Urinary bladder (tissue), 3 donors: ENCODE results near the gene TOR1B.

- PRO-cap, result no peak
- RAMPAGE, long total RNA, result no peak
Measured at GRCh38 chr9:129193533-129194163, 15.6 kb upstream of the IER5L start.

- PRO-cap, result bidirectional peak, plus-strand start at chr9:129409023, minus-strand start at chr9:129408898
- RAMPAGE, long total RNA, result no peak
Measured at GRCh38 chr9:129408692-129409444, 212.0 kb downstream of the C9orf50 start.

GRCh38 chr9:129480019-129480630 is 140.8 kb downstream of the C9orf50 start:
- PRO-cap, result no peak
- RAMPAGE, long total RNA, result no peak

DNA sequence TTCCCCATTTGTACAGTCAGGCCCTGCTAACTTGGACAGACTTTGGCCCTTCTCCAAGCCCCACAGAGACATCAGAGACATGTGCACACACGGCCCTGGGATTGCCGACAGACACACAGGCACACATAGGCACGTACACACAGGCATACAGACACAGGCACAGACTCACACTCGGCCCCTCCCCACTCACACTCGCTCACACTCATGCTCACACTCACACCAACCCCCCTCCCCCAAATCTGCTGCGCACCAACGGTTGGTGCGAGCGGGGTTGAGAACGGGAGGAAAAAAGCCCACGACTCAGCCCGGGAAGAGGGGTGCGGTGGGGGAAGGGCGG is 133.0 kb downstream of the C9orf50 start:
- PRO-cap, result bidirectional peak, plus-strand start at position 86 of the sequence, minus-strand start at position 113 of the sequence
- RAMPAGE, long total RNA, result no peak

- PRO-cap, result unidirectional peak, minus-strand start at chr9:129490692
- RAMPAGE, long total RNA, result no peak
Measured at GRCh38 chr9:129490560-129490963, 130.3 kb downstream of the C9orf50 start.

- PRO-cap, result unidirectional peak, plus-strand start at chr9:129493531
- RAMPAGE, long total RNA, result no peak
Measured at GRCh38 chr9:129493118-129493904, 127.6 kb downstream of the C9orf50 start.

DNA sequence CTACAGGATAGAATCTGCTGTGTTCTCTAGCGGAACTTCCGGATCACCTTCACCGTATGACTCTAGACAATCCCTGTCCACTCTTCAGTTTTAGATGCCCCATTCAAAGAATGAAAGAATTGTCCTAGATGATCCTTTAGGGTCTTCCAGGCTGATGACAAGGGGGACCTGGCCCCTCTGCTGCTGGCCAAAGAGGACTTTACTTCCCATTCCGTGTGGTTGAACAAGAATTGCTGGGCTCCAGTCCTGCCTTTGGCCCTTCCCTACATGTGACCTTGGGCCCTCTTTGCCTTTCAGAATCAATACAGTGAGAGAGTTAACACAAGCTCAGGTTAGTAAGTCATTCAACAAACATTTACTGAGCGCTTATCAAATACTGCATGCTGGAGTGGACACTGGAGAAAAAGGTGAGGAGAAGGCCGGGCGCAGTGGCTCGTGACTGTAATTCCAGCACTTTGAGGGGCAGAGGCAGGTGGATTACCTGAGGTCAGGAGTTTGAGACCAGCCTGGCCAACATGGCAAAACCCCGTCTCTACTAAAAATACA is 113.1 kb downstream of the C9orf50 start:
- PRO-cap, result no peak
- RAMPAGE, long total RNA, result no peak

GRCh38 chr9:129561560-129562075 is 59.3 kb downstream of the C9orf50 start:
- PRO-cap, result no peak
- RAMPAGE, long total RNA, result no peak

- PRO-cap, result no peak
- RAMPAGE, long total RNA, result no peak
Measured at GRCh38 chr9:129570382-129571098, 50.4 kb downstream of the C9orf50 start.

DNA sequence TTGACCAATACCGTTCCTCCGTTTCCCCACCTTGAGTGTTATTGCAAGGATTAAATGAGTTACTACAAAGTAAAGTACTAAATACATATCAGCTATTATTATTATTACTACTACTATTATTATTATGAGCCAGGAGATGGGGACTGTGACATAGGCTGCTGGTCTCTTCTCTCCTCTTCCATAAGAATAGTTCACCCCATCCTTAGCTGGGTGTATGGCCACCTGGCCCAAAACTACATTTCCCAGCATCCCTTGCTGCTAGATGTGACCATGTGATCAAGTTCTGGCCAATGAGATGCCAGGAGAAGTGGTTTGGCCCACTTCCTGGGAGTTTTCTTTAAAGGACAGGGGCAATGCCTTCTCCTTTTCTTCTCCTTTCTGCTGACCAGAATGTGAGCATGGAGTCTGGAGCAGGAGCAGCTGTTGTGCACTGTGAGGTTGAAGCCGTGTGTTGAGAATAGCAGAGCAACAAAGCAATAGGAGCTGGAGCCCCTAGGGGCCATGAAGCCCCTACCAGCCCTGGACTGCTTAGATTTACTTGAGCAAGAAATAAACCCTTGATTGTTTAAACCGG is 36.8 kb downstream of the C9orf50 start:
- PRO-cap, result no peak
- RAMPAGE, long total RNA, result no peak

- PRO-cap, result unidirectional peak, minus-strand start at chr9:129613557; unidirectional peak, minus-strand start at chr9:129613591
- RAMPAGE, long total RNA, result no peak
Measured at GRCh38 chr9:129613364-129613955, 7.4 kb downstream of the C9orf50 start.

DNA sequence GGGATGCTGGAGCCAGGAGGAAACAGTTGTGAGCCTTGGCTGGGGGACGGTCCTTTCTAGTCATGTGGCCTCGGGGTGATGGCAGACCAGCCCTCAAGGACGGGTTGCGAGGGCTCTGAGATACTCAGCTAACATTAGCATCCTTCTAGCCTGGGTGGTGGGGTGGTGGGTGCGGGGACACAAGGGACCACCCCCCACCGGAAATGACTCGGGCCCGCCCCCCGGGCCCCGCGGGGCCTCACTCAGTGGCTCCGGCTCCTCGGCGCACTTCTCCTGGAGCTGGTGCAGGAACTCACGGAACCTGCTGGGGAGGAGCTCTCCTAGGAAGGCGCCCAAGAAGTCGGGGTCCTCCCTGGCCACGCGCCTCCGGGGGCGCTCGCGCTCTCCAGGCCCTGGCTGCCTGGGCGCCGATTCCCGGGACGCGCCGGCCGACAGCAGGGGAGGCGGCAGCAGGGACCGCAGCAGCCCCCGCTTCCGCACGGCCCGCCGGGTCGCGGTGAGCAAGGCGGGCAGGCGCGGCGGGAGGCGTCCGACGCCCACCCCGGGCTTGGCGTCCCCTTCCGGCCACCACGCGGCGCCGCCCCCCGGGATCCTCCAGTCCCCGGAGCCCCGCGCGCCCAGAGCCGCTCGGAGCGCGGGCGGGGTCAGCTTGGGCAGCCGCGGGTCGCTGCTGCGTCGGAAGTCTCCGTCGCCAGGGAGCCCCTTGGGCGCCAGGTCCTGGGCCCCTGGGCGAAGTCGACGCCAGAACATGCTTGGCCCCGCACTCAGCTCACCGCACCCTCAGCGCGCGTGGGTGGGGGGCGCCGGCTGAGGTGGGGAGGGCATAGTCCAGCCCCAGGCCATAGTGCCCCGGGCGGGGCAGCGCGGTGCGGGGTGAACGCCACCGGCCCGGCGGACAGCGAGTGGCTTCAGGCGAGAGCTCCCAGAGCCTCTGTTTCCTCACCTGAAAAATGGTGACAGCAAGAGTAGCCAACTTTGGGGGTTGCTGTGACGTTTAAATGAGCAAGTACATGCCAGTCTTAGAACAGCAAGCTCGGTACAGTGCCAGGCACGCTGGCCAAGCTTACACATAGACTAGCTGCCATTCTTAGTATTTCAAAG is 726 bp downstream of the C9orf50 start:
- PRO-cap, result no peak
- RAMPAGE, long total RNA, result no peak

DNA sequence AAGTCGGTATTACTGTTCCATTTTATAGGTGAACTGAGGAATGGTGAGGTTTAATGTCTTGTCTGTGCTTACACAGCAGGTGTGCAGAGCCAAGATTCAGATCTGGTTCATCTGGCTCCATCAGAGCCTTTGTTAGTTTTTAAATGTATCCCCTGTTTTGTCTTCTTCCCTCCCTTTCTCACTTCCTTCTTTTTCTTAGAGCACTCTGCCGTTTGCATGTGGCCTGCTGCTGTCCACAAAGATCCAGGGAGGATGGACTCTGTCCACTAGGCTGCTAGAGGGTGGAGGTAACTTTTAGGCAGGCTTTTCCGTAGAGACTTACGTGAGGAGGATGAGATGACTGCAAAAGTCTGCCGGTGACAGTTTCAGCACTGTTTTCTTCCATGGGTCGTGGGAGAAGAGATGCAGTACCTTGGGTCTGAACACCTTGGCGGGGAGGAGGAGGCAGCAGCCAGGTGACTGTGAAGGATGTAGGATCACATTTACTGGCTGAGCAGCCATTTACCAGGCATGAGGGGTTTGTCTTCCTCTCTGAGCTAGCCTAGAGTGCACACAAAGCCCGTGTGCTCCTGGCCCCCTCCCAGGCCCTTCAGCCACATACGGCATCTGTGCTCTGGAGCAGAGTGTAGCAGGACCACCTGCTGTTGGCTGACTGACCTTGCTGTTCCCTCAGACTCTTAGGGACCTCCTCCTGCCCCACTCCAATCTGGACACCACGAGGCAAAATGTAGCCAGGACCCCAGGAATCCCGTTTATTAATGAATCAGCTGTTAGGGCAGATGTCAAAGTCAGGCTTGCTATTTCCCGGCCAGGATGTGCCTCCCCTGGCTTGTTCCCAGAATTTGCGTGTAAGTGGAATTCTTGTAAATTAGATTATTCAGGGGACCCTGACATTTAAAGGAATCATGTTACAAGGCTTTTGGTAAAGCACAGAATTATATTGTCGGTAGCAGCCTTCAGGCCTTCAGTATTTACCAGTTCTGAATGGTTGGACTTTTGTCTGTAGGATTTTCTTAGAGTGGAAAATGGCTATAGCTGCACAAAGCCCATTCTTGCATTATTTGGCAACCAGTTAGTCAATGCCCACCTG is 1.9 kb downstream of the NTMT1 start:
- PRO-cap, result no peak
- RAMPAGE, long total RNA, result no peak

DNA sequence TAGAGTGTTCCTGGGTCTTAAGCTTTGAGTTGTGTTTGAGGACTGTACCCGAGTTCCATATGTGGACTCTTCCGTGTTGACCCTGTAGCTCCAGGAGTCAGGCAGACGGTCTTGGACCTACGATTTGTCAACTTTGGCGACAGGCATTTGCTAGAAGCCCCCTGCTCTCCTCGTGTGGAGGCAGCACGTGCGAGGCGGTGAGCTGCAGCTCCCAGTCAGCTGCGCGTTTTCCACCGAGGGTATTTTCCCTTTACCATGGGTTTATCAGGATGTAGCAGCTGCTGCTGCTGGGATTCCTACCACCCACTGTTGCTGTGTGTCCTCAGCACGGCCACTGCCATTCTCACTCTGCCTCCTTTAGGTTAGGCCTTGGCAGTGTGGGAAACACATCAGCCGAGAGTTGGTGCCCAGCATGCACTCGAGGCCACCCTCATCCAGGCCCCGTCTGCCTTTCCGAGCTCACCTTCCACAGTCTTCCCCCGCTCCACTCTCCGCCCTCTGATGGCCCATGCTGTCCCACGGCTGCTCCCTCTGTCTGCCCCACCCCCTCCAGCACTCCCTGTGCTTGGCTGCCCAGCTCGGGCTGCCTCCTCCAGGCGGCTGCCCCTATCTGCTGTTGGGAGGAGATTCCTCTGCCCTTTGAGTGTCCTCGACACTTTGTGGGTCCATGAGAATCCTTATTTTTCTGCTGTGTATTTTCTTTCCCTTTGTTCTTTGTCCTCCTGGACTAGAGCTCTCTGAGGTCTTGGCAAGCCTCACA is 4.8 kb downstream of the NTMT1 start:
- PRO-cap, result no peak
- RAMPAGE, long total RNA, result no peak

DNA sequence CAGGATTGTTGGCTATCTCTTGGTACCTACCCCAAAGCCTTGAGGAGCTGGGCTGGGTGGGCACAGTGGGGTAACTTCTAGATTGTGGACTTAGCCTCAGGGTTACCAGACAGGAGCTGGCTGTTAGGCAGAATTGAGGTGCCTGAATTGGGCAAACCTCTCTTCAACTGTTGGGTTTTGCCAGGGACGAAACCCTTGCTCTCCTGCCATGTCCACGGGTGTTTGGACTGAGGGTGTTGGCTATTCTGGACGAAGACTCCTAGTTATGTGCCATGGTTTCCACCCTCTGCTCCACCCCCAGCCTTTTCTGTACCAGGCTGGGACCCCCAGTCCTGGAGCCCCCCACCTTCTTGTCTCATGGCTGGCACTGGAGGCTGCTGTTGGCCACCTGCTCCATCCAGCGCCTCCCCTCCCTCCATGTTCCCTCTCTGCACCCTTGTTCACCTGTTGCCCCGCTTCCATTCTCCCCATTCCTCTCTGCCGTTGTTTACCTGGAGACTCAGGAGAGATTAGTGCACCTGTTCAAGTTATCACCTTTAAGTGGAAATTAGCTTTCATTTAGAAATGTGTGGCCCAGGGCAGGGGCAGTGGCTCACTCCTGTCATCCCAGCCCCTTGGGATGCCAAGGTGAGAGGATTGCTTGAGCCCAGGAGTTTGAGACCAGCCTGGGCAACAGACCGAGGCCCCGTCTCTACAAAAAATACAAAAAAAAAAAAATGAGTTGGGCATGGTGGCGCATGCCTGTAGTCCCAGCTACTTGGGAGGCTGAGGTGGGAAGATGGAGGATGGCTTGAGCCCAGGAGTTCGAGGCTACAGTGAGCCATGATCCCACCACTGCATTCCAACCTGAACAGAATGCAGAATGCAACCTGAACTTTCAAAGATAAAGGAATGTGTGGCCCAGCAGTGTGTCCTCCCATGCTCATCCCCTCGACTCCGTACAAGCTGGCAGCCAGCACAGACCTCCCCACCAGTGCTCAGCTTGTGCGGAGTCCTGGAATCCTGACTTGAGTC is 7.3 kb downstream of the NTMT1 start:
- PRO-cap, result no peak
- RAMPAGE, long total RNA, result no peak

- PRO-cap, result no peak
- RAMPAGE, long total RNA, result no peak
Measured at GRCh38 chr9:129635098-129635498, 6.9 kb downstream of the ASB6 start.

GRCh38 chr9:129702538-129703157 is 37.2 kb downstream of the PRRX2 start:
- PRO-cap, result unidirectional peak, minus-strand start at chr9:129702736; bidirectional peak, plus-strand start at chr9:129702887, minus-strand start at chr9:129702736
- RAMPAGE, long total RNA, result no peak

DNA sequence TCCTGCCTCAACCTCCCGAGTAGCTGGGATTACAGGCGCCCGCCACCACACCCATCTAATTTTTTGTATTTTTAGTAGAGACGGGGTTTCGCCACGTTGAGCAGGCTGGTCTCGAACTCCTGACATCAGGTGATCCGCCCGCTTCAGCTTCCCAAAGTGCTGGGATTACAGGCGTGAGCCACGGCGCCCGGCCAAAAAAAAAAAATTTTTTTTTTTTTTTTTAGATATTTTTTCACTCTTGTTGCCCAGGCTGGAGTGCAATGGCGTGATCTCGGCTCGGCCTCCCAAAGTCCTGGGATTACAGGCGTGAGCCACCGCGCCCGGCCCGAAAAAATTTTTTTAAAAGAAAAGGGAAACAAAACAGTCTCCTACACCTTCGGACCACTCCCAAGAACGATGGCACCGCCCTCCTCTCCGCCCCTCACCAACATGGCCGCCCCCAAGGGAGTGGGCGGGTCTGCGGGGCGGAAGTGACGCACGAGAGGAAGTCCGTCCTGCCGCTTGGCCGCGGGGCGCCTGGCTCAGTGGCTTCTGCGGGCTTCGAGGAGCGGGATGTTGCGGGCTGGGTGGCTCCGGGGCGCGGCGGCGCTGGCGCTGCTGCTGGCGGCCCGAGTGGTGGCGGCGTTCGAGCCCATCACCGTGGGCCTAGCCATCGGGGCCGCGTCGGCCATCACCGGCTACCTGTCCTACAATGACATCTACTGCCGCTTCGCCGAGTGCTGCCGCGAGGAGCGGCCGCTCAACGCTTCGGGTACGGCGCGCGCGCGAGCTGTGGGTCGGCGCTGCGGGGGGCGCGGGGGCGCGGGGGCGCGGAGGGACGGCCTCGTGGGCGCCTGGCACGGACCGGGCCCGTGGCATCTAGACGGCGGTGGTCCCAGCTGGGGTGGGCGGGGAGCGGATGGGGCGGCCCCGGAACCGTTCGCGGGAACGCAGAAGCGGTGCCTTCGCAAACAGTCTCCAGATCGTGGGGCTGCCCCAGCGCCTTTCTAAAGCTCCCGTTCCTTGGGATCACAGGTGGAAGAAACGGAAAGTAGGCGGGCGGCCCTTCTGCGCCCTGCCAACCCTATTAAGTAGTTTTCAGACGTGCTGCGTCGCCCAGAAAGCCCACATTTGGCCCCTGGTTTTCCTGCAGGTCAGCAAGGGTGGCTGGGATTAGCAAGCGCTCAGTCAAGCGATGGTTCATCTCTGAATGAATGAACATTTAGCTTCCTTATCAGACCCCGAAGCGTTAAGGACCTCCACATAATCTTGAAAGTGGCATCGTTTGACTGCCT is at the start of gene TOR1B:
Gene TOR1B, plus strand, starts transcription at position 524 of the 1,274 bp plus-strand sequence.
- PRO-cap, result bidirectional peak, plus-strand start at position 527 of the sequence, minus-strand start at position 395 of the sequence
- RAMPAGE, long total RNA, result no peak

DNA sequence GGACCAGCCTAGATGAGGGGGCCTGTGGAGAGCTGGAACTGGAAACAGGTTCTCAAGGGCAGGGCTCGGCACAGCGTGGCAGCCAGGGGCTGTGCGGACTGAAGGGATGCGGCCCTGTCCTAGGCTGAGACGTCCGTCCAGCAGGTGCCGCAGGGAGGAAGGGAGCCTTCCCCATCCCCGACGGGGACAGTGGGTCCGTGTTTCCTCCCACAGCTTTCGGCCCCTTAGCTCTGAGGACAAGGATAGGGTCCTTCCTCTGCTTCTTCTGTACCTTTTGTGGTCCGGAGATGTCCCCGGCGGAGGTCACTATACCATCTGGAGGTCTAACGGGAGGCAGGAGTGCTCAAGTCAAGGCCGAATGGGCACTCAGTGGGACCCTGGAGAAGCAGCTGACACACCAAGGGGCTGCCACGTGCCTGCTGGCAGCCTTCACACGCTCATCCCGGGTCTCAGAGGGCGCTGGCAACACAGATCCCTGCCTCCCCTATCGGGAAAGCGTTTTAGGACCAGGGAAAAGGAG is 49.9 kb downstream of the USP20 start:
- PRO-cap, result no peak
- RAMPAGE, long total RNA, result no peak

DNA sequence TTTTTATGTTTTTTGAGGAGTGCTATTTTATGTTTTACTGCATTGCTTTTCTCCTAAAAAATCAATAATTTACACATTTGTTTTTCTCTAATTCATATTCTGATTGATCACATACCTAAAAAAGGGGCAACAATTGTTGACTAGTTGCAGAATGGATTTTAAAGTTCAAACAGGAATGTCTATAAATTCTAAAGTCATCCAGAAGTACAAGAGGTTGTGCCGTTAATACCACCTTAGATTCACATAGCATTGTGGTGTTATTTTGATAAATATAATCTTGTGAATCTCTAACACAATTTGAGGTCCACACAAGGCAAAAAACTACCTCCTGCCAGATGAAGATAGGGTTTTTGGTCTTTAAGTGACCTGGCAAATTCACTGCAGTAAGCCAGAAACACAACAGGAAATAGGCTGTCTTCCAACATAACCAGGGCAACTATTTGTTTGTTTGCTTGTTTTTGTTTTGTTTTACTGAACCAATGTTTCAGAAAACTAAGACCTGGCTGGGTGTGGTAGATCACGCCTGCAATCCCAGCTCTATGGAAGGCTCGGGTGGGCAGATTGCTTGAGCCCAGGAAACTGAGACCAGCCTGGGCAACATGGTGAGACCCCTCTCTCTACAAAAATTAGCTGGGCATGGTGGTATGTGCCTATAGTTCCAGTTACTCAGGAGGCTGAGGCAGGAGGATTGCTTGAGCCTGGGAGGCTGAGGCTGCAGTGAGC is 95.4 kb downstream of the USP20 start:
- PRO-cap, result no peak
- RAMPAGE, long total RNA, result no peak